Endodermal cell (in vitro differentiated cells): ENCODE measurements around a stretch of chr3.

- PRO-cap = no peak
Measured at GRCh38 chr3:64159705-64160422, 65.4 kb downstream of the PRICKLE2 start.

GRCh38 chr3:64265632-64265940 lies 40.3 kb upstream of the PRICKLE2 start:
- PRO-cap = no peak

GRCh38 chr3:64489232-64489962 lies 198.4 kb downstream of the ADAMTS9 start:
- PRO-cap = no peak

DNA sequence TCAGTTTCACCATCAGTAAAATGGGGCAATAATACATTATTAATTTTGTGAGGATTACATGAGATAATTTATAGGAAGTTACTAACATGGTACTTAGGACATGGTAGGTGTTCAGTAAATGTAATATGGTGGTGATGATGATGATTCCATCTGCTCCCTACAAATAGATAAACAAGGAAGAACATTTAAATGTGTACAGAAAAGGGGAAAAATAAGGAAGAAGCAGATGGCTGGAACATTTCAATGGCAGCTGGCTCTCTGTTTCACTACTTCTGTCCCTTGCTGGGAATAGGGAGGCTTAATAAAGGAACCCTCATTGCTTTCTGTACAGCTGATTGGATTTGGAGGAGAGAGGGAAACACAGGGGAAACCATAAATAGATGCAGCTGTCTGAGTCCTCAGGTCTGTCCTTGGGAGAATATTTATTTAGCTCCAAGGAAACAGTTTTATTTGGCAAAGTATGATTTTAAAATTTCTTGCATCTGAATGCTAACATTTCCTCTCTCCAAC lies 208.6 kb upstream of the ADAMTS9 start:
- PRO-cap = no peak

GRCh38 chr3:64992575-64993290 lies 304.9 kb upstream of the ADAMTS9 start:
- PRO-cap = no peak

- PRO-cap = no peak
Measured at GRCh38 chr3:65030070-65030998, 342.5 kb upstream of the ADAMTS9 start.

DNA sequence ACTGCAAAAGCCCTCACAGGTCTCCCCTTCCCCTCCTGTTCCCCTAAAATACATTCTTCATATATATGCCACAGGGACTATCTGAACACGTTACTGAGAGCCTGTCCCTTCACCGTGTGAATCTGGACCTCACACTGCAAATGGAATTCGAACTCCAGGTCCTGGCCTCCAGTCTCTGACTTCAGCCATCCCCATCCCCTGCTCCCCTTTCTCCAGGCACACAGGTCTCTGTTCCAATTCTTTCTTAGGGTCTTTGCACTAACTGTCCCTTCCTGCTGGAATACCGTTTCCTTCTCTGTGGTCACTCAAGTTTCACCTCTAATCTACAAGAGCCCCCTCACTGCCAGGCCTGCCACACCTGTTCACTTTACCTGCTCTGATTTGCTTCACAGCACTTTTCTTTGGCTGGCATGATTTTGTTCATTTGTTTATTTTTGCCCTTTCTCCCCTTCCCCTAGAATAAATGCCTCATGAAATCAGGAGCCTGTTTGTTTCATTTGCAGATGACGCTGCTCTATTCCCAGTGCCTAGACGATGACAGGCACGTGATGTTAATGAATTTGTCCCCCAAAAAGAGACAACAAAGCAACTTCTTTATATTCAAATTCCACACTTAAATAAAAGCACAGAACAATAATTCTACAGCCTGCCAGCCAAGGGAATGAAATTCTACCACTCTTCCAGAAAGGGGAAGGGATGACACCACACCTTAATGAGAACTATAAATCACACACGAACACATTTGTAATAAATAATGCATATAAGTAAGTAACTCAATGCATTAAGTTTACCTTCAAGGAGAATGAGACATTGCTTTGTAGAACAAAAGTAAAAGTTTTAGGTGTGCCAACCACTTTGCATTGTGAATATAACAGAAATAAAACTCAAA lies 618.4 kb downstream of the MAGI1 start:
- PRO-cap = no peak

- PRO-cap = unidirectional peak, plus-strand start at chr3:65595900
Measured at GRCh38 chr3:65595159-65596047, 443.3 kb downstream of the MAGI1 start.

DNA sequence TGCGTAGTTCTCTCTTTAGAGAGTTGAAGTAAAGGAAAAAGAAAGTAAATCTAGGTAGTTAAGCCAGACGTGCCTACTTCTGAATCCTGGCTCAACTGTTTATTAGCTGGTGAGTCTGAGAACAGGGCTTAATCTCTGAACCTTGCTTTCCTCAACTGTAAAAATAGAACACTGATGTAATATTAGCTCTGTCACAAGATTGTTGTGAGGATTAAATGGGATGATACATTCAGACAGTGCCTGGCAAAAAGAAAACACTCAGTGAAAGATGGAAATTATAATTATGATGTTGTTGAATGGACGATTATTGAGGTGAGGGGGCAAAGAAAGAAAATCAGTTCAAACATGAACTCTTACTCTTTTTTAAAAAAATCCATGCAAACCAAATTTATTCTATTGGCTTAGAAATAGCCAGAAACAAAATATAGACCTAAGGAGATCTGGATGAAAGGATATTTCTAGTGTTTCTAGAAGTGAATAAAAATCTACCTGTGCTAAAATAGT lies 413.3 kb downstream of the MAGI1 start:
- PRO-cap = no peak

DNA sequence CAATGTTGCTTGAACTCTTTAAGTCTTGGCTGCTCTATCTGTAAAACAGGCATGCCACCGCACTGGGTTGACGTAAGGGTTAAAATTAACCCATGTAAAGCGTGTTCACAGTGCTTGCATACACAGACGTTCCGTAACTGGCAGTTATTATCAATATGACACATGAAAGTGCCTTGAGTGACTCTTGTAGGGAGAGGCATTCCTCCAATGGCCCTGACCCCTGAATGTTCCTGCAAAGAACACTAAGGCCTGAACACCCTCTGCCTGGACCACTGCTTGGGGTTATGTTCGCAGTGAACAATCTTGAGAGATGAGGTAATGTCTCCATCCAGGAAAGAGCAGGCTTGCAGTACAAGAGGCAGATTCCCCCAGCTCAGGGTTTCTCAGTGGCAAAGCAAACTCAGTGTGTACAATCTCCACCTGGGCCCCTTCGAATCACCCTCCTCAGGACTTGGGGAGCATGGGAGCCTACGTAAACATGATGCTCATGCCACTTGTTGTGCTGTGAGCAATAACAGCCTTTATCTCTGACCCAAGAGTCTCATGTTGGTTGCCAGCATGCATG lies 324.6 kb downstream of the MAGI1 start:
- PRO-cap = no peak

- PRO-cap = no peak
Measured at GRCh38 chr3:66195297-66195824, 25.4 kb upstream of the SLC25A26 start.

GRCh38 chr3:66280376-66280739 lies 59.6 kb downstream of the SLC25A26 start:
- PRO-cap = no peak

DNA sequence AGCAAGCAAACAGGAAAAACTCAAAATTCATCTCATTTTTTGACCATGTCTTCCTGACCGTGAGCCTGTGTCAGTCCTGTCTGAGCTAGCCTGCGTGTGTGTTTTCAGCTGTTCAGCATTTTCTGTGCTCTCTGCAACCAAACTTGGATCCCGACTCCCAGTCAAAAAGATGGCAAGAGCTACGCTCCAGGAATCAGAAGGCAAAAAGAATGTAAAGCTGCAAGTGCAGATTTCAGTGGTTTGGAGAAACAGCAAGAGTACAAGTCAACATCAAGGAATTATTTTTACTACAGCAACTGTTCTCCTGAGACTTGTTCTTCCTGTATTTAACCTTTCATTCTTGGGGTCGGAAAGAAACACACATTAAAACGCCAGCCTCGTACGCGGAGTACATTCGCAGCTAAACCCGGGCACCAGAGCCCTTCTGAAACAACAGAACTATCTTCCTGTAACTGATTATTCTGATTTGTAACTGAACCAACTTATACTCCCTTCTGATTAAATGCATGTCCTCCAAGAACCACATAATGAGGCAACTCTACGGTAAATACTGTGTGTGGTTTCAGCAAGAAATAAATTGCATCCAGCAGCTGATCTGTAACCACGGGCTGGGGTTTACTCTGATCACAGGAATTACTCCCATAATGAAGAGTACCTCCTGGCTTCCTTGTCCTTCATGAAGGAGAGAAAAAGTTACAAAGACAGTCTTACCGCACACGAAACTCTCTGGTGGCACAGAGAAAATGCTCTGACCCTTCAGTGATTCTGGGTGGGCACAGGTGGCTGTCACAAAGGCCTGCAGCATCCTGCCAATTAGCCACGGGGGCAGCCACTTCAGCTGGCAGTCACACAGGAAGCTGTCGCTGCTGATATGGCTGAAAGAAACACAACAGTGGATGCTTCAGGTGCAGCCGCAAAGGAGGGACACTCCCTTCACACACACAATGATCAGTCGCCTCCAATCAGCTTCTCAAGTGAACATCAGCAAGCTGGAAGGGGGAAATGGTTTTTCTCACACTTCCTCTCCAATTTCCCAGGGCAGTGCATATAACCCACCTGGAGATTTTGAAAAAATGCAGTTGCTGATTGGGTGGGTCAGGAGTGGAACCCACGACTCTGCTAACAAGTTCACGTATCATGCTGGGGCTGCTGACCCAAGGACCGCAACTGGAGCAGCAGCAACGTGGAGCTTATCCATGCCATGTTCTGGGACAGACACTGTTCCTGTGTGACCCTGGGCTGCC lies 107.1 kb downstream of the LRIG1 start:
- PRO-cap = no peak

DNA sequence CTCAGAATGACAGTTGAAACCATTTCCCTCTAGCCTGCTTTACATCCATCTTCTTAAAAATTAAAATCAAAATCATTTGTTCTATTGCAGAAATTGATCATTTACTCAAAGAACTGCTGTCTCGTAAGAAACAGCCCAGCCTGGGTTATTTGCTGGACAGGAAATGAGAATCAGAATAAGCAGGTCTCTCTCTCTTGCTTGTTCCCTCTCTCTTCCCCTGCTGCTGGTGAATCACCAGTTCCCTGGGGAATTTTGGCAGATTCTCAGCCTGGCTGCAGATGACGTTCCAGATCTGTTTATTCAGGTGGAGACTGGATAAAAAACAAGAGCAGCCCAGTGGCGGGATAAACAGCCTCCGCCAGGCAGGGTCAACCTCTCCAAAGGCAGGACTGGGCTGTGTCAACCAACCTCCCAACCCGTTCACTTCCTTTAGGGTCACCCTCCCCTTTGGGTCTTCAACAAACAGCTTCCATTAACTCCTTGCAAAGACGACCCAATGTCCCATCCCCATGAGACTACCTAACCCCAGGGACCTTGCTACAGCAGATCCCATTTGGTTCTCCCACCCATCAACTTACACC lies 72.1 kb downstream of the LRIG1 start:
- PRO-cap = no peak

DNA sequence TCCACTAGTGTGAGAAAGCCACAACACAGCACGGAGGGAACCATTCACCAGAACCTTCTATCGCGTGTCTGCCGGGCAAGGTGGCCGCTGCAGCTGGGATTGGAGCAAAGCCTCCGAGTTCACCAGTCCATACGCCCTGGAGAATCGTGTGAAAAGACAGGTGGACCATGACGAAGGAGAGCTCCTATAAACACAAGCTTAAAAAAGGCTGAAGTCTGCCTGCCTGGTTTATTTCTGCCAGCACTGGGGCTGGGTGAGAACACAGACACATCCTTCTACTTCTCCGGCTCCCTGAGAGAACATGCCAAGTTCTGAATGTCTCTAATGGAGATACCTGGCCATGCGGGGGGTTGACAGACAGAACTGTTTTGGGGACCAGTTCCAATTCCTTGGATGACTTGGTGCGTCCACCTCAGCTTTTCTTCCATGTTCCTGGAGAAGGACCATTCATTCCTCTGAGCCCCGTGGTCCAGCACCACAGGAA lies 82.2 kb upstream of the LRIG1 start:
- PRO-cap = no peak

- PRO-cap = no peak
Measured at GRCh38 chr3:66588111-66588568, 87.3 kb upstream of the LRIG1 start.

- PRO-cap = no peak
Measured at GRCh38 chr3:66990066-66990752, 7.9 kb upstream of the KBTBD8 start.

DNA sequence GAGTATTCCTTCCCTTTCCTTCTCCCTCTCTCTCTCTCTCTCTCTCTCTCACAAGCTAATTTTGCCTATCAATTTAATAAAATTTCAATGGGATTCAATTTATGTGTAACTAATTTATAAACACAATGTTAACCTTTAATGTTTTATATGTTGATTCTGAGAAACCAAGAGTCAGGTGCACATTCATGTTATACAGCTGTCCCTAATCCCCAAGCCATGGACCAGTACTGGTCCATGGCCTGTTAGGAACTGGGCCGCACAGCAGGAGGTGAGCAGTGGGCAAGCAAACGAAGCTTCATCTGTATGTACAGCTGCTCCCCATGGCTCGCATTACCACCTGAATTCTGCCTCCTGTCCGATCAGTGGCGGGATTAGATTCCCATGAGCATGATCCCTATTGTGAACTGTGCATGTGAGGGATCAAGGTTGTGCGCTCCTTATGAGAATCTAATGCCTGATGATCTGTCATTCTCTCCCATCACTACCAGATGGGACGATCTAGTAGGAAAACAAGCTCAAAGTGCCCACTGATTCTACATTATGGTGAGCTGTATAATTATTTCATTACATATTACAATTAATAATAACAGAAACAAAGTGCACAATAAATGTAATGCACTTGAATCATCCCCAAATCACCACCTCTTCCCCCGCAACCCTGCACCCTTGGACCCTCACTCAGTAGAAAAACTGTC lies 178.3 kb downstream of the SUCLG2 start:
- PRO-cap = no peak

GRCh38 chr3:67582597-67583820 lies 71.4 kb downstream of the SUCLG2 start:
- PRO-cap = no peak

DNA sequence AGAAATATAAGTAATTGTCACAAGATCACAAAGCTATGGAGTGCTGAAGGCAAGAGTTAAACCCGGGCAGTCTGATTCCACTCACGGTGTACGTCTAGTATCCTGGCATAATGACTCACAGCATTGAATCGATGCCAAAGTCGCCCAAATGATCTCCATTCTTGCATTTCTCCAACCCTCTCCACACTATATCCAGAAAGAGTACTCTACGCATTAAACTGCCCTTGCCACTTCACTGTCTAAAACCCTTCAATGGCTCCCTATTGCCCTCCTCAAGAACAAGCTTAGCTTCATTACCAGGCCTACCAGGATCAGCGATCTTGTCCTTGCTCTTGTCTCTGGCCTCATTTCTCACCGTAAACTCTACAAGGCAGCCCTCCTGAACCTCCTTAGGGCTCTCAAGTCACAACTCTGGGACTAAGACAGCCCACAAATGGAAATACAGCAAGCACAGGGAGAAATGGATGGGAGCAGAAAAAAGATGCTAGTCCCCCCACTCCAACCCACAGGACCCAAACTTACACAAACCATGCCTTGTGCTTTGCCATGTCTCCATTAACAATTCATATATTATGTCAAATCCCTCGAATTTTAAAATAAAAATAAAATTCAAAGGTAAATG lies 7.6 kb downstream of the SUCLG2 start:
- PRO-cap = no peak